Endometrial microvascular endothelial cells (primary cell): ENCODE measurements around the genes ZNF468 and TARM1.

DNA sequence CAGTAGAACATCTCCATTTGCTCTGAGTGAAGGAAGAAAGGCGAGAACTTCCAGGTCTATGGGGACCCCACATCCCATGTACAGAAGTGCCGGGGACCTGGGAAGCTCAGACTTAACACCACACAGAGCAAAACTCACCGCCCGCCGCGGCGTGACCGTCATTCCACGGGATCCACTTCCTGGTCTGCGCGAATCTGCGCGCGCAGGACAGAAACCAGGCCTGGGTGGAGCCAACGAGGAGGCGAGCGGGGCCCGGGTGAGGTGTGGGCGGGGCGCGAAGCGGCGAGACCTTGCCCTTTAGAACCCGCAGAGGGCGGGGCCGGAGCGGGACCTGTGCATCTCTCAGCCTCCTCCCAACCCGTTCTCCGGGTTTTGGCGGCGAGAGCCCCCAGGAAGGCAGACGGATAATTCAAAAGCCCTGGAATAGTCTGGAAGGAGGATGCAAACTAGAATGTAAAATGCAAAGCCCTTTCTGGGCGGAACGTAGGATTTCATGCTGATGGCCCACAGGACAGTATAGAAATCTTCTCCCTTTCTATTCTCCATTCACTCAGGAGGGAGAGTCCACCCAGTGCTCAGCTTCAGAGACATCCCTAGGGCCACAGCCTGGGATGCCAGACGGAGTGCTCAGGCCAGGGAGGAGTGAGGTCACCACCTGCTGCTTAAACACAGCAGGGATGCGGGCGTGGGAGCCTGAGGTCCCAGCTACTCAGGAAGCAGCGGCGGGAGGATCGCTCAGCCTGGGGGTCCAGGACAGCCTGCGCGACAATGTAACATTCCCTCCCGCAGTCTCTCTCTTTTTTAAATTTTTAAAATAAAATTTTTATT is at the start of gene ZNF468:
ZNF468 (minus strand) TSS at position 186 of the 828 bp plus-strand sequence.
- RAMPAGE, long total RNA = start-site peak on the minus strand centred at position 170 of the sequence, 10 bp wide, 91 and 129 reads in 2 replicates

GRCh38 chr19:52942297-52943468 is 19.5 kb upstream of the ZNF888 start:
- RAMPAGE, long total RNA = start-site peak on the minus strand at chr19:52942558-52942651, 24 and 64 reads in 2 replicates

- RAMPAGE, long total RNA = no peak
Observed at GRCh38 chr19:53037050-53038211, 7.1 kb upstream of the ERVV-2 start.

- RAMPAGE, long total RNA = no peak
Observed at GRCh38 chr19:53422972-53423409, 8.8 kb upstream of the ZNF761 start.

DNA sequence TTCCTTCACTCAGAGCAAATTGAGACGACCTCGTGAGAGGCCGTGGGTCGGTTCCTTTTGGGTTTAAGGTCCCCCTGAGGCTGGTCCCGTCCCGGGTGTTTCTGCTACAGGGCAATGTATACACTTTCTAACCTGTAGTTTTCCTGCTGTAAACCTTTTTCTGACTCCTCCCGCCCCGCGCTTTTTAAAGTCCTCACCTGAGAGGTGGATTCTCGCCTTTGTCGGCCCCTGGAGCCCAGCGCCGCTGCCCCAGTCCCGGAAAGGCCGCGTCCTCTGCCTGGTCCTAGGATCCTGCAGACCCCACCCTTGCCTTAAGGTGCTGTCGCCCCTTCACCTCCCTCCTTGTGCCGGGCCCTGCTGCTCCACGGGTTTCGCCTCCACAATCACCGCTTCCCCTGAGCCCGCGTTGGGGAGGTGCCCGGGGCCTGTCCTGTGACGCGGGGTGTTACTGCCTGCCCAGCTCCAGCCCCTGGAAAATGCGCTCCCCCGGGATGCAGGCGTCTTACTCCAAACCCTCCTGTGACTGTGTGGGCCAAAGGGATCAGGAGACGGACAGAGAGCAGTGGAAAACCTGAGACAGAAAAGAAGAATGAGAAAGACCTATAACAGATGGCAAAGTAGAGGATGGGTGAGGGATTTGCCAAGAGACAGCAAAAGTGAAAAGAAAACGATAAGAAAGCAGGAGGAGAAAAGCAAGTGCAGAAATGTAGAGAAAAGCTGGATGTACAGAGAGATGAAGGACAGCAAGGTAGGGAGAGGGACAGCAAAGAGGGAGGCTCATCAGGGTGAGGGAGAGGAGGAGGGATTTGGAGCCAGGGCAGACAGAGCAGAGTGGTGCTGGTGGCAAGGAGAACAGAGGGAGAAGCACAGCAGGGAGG is 586 bp downstream of the ZNF761 start:
- RAMPAGE, long total RNA = no peak

GRCh38 chr19:53581857-53582337 is 44.0 kb downstream of the ZNF331 start:
- RAMPAGE, long total RNA = no peak

- RAMPAGE, long total RNA = no peak
Observed at GRCh38 chr19:54081145-54081379, at the start of gene TARM1. TARM1 (minus strand) TSS chr19:54081365.

DNA sequence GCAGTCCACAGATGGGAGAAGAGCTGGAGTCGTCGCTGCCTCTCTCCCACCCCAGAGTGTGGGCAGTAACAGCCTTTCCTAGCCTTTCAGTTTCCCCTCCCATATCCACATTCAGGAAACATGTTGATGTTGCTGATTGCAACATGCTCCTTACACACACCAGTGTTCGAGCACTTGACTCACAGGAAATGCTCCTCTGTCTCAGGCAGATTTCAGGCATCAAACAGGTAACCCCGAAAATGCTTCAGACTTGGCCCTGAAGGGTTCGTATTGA is 152 bp upstream of the TARM1 start:
- RAMPAGE, long total RNA = no peak

GRCh38 chr19:54106453-54107154 is 3.9 kb downstream of the NDUFA3 start:
- RAMPAGE, long total RNA = no peak

- RAMPAGE, long total RNA = no peak
Observed at GRCh38 chr19:54190613-54191098, 452 bp upstream of the TSEN34 start.

- RAMPAGE, long total RNA = no peak
Observed at GRCh38 chr19:54196608-54197164, 4.0 kb upstream of the RPS9 start.

GRCh38 chr19:54217661-54218622 is 4.9 kb downstream of the LILRB3 start:
- RAMPAGE, long total RNA = no peak

- RAMPAGE, long total RNA = no peak
Observed at GRCh38 chr19:54449354-54450192, 574 bp downstream of the LENG8 start.

GRCh38 chr19:54467819-54468381 is 4.3 kb upstream of the LENG9 start:
- RAMPAGE, long total RNA = no peak

- RAMPAGE, long total RNA = no peak
Observed at GRCh38 chr19:54492452-54493022, 10.1 kb upstream of the LAIR2 start.

DNA sequence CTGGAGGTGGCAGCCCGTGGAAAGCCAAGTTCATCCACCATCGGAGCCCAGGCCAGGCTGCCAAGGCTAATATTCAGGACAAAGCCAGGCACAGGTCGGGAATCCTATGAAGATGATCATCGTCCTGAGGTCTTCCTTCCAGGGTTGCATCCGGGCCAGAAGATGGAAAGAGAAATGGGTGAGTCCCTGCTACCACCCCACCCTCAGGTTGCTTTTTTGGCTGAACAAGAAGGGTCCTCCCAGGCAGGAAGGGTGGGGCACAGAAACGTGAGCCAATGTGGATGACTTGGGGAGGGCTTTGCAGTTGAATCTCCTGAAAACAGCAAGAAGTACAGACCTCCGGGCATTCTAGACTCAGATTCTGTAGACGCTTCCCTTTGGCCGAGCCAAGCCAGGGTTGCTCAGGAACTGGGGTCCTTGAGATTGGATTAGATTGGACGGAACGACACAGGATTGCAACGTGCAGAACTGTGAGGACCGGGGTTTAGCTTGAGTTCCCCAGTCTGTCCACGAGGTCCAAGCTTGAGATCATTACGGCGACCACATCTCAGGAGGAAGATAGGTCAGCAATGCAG is 4.5 kb upstream of the LAIR2 start:
- RAMPAGE, long total RNA = no peak

- RAMPAGE, long total RNA = no peak
Observed at GRCh38 chr19:54670633-54671509, 8.1 kb downstream of the LILRB4 start.

GRCh38 chr19:55080860-55082104 is 5.6 kb downstream of the EPS8L1 start:
- RAMPAGE, long total RNA = no peak

- RAMPAGE, long total RNA = no peak
Observed at GRCh38 chr19:55149492-55150175, 628 bp upstream of the TNNT1 start.

GRCh38 chr19:55188516-55189175 is 8.6 kb upstream of the SYT5 start:
- RAMPAGE, long total RNA = no peak